HTR-8/SVneo (cell line): ENCODE measurements around the genes ARMCX6, GPRASP2 and SLC25A53.

- RRBS: no CpG with 5 or more reads among the region's 3 CpGs
Measured at GRCh38 chrX:100741082-100741711, 9.3 kb upstream of the SYTL4 start.

- RRBS: no CpG with 5 or more reads among the region's 6 CpGs
Measured at GRCh38 chrX:100745800-100746323, 13.9 kb upstream of the SYTL4 start.

GRCh38 chrX:101079762-101080752 lies 1.4 kb downstream of the TMEM35A start:
- RRBS: no CpG with 5 or more reads among the region's 11 CpGs

DNA sequence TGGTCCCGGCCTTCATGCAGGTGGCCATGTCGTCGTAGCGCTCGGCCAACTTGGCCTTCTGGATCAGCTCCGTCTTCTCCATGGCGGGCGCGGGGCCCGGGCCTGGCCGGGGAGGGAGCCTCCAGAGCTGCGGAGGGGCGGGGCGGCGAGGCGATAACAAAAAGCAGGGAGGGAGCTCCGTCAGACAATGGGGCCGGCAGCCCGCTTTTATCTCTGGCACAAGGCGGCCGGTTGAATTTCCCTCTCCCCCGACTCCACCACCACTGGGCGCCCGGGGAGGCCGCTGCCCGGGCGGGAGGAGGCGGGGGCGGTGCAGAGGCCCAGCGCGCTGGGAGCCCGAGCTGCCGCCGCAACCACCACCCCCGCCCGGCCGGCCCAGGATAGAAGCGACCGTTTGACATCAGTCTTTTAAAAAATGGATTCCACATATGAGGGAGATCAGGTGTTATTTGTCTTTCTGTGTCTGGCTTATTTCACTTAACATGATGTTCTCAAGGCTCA lies 28.2 kb upstream of the DRP2 start:
- RRBS: 100% methylated on average over 4 of the region's 39 CpGs

GRCh38 chrX:101394166-101394865 lies 3.5 kb downstream of the RPL36A start:
- RRBS: no CpG with 5 or more reads among the region's 4 CpGs

DNA sequence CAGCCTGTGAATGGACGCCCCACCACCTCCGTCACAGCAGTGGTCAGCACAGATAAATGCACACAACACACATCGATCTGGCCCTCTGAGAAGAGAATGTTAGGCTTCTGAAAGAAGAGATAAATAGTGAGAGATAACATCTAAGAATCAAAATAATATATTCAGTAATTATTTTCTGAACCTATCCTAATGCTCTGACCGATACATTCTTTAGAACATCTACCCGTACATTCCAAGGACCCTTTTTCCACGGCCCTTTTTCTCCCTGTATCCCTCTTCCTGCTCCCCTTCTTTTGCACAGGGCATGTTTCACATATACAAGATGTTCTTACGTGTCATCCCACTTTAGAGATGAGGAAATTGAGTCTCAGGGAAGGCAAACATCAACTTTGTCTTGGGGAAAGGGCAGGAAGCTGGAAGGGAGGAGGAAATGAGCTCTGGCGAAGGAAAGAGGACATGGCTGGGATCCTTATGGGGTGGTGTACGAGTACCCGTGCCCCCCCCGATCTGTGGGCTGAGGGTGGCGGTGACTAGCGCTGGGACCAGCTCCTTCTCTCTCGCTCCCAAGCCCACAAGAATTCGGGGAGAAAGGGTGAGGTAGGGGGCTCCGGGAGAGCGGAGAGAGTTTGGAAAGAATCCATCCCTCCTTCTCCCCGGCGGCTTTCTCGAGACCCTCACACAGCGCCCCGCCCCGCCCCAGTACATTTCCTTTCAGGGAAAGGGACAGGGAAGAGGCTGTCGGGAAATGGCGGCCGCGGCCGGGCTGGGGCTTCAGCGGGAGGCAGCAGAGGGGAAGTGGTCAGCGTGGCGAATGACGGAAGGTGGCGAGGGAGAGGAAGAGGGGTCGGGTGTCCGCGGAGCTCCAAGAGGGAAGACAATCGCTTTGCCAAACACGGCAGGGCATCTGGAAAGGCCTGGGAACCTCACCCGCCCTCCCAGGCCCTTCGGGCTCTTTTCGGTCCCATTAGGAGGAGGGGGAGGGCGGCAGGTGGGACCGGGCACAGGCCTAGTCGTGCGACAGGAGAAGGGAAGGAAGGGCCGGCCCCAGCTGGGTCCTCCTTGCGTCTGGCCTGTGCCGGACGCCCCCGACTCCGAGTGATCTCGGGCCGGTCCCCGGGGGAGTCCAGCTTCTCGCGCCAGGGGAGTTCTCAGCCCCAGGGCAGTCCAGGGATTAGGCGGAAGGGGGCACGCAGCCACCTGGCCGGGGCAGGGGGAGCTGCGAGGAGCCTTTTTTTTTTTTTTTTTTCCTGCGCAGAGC lies 10.0 kb downstream of the HNRNPH2 start:
- RRBS: 12% methylated on average over 6 of the region's 61 CpGs

DNA sequence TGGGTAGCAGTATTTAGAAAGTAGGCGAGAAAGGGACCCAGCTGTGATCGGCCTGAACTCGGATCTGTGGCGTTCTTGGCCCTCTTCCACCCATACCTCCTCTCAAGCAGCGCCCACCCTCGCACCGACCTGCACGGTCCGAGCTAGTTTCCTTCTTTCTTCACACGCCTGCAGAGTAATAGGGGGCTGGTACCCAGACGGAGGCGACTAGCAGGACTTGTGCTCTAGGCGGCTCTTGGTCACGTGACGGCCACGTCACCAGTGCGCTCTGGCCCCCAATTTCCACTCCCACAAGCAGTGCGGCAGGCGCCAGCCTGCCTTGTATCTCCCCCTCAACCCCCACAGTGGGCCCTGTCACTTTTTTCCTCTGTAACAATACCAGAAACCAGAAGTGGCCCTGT lies at the start of gene ARMCX6:
Gene ARMCX6, minus strand, starts transcription at position 245 of the 401 bp plus-strand sequence.
- RRBS: no CpG with 5 or more reads among the region's 19 CpGs

GRCh38 chrX:101883595-101884210 lies 48.1 kb downstream of the ZMAT1 start:
- RRBS: no CpG with 5 or more reads among the region's 5 CpGs

- RRBS: 6% methylated on average over 2 of the region's 53 CpGs
Measured at GRCh38 chrX:102711694-102712598, at the start of gene GPRASP2. Gene GPRASP2, plus strand, starts transcription at chrX:102712448.

- RRBS: 48% methylated on average over 3 of the region's 45 CpGs
Measured at GRCh38 chrX:103309623-103310685, 836 bp downstream of the BEX2 start.

DNA sequence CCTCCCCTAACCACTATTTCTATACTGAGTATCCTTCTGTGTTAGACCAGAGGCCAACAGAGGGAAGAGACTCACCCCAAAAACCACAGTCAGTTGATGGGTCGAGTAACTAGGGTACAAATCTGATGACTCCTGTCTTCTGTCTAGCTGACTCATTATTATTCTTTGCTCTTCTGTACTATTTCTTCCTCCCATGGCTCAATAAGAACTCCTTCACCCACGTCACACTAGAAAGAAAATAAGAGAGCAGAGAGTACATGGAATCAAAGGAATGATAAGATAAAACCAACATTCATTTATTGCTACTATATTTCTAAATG lies 2.0 kb downstream of the RAB40A start:
- RRBS: no CpG with 5 or more reads among the region's 2 CpGs

- RRBS: no CpG with 5 or more reads among the region's 5 CpGs
Measured at GRCh38 chrX:103535712-103536795, 16.8 kb upstream of the RAB40A start.

DNA sequence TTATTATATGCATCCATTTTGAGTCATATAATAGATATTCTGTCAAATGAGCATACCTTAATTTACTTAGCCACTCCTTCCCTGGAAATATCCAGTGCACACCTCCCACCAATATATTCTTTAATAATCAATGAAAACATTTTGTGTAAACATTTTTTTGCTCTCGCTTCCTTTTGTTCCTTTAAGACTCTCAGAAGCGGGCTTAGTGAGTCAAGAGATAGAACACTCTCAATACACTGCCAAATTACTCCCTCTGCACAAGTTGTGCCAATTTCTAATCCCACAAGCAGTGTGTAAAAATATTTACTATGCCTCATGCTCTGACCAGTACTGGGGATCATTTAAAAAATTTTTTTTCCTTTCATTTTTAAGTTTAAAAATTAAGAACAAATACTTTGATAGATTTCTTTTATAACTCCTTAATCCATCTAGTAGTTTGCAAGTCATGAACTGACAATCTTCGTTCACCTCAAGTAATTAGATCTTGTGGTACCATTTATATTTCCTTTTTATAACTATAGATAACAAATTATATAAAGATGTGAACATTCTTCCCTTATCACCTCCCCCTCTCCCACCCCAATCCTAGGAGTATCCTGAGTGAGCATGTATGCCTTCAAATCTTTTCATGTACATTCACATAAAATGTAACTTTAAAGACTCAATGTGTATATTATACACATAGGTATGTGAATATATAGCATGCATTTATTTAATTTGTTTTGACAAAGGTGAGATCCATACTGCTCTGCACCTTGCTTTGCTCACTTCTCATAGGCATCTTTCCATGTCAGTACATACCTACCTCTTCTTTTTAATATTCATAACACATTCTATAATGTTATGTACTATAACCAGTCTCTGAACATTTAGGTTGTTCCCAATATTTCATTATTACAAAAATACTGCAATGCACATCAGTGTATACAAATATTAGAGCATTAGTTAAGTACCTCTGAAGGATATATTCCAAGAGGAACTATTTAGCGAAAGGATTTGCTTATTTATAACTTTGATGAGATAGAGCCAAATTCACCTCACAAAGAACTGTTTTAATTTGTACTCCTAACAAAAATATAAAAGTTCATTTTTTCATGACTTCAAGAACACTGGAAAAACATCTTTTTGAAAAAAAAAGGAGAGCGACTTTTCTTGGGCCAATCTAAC lies 4.7 kb downstream of the MORF4L2 start:
- RRBS: no CpG with 5 or more reads among the region's 5 CpGs

DNA sequence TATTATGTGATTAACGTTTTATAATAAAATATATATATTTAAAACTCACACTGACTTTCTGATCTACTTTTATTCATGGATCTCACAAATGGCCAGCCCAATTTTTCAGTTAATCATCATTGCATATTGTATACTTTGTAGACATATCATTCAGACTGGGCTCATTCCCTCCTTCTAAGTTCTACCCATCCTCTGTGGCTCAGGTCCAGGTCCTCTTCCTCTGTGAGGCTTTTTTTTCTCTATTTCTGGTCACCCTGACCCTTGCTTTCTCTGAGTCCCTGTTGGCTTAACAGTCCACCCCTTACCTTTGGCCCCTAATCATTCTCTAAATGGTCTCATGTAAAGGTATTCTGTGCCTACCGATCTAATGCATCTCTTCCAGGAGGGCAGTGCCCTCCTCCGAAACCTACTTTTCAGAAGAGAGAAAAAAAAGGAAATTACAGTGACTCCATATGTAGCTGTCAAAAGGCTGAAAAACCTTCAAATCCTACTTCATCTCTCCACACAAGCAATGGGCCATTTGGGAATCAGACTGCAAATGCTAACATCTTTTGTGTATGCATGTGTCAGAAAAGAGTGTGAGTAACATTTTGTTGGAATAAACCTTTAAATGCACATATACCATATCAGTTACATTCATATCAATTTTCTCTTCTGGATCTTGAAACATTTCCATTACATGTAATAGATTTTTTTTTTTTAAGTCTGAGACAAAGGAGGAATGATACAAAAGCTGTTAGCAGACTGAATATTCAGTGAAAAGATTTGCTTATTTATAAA lies 2.7 kb downstream of the MORF4L2 start:
- RRBS: no CpG with 5 or more reads among the region's 3 CpGs

DNA sequence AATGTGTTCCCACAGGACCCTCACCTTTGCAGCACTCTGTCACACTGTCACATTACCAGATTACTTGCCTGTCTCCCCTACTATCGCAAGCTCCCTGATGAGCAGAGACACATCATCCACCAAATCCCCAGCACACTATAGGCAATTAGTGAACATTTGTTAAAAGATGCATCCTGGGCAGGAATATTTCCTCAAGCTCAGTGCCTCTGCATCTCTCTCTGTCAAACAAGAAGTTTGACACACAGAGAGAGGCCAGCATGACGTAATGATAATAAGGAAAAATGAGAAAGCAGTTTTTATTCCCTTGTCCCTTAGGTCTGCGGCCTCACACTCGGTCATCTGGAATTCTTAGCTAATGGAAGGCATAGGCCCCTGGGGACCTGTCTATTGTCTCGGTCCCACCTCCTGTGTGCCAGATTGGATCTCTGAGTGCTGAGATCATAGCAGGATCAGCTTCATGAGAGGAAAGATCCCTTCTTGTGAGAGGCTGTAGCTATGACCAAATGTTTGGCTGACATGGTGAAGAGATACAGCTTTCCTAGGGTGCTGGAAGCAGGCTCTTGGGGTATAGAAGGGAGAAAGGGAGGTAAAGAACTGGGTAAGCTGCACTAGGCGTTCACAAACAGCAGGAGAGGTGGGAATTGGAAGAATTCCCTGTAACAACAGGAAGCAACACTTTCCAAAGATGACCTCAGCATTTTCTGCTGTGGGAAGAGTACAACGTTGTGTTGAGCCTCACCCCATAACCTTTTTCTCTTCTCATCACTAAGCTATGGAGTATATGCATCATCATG lies 20.1 kb downstream of the TMEM31 start:
- RRBS: no CpG with 5 or more reads among the region's 7 CpGs

- RRBS: no CpG with 5 or more reads among the region's 6 CpGs
Measured at GRCh38 chrX:104110197-104111023, 1.9 kb upstream of the ZCCHC18 start.

DNA sequence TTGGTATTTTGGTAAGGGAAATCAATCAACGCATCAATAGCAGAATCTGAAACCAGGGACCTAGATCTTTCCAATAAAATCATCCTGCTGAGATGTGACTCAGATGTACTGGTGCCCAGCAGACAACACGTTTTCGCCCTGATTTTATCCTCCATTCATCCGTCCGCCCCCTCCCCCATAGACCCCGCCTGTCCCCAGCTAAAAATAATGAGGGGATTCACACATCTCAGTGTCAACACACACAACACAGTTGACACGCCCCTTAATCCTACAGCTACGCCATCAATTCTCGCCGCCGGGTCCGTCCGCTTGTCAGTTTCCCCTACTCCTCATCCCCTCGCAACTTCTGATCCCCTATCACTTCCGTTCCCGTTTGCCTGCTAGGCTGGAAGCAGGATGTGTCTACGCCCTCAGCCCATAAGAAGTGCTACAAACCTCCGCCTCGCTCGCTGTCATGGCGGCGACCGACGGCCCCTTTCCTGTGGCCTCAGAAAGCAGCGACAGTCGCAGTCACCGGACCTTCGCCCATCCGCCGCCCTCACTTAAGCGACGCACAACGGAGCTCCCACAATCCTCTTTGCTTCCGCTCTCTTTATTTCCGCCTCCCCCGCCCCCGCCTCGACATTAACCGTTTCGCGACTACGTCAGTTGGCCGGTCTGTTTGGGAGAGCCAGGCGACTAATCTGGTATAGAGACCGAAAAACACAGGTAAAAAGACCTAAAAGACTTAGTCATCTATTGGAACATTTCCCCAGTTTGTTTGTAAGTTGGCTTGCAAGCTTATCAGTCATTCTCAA lies at the start of gene SLC25A53:
Gene SLC25A53, minus strand, starts transcription at position 567 of the 797 bp plus-strand sequence.
- RRBS: no CpG with 5 or more reads among the region's 45 CpGs

DNA sequence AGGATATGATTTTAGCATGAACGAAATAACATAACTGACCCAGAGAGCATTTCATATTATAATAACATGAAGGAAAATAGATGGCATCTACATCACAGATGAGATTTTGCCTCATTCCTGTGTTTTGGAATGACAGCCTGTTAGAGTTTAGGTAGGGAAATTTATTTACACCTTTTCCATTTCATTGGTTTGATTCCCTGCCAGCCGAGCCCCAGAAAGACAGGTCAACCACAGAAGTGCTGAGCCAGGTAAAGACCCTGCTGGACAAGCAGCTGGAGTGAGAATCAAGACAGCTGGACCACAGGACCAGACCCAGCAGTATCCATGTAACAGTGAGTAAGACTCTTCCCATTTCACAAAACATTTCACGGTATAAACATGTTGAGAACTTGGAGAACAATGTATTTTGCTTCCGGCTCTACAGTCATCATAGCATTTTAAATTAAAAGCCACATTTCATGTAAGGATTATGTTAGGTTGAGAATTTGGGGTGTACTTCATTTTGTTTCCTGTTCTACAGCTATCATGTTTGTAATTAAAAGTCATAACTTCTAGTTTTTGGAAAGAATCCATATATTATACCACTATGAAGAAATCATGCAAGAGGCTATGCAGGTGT lies 2.8 kb downstream of the PWWP3B start:
- RRBS: no CpG with 5 or more reads among the region's 4 CpGs

DNA sequence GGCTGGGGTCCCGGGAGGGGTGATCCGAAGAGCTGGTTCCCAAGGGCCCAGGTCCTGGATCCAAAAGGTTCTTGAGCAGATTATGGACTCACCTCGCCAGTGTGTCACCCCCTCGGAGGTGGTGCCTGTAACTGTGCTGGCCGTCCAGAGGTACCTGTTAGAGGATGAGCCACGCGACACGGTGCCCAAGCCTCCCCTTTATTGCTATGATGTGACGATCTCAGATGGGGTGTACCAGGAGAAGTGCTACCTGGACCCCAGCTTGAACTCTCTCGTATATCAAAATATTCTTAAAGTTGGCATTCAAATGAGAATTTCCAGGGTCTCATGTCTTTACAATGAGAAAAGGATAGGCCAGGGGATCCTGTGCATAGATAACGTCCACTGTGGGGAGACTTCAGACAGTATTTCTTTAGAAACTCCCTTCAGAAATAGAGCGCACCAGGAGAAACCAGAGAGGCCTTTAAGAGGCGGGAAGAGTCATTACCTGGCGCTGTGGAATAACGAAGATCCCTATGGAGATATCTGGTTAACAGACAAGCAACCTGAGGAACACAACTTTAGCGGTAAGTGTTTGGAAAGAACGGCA lies 474 bp downstream of the RADX start:
- RRBS: no CpG with 5 or more reads among the region's 17 CpGs